Ovary (tissue), 7 donors: ENCODE measurements around a stretch of chr4.

- PRO-cap, 7 experiments = no peak in any of the 7 experiments
- RAMPAGE, long total RNA, 2 experiments = no peak in any of the 2 experiments
Measured at GRCh38 chr4:1726079-1726797, 4.9 kb downstream of the TACC3 start.

GRCh38 chr4:1737095-1738070 lies 16.1 kb downstream of the TACC3 start:
- PRO-cap, 7 experiments = no peak in any of the 7 experiments
- RAMPAGE, long total RNA, 2 experiments = no peak in any of the 2 experiments

- PRO-cap, 7 experiments = no peak in any of the 7 experiments
- RAMPAGE, long total RNA, 2 experiments = no peak in any of the 2 experiments
Measured at GRCh38 chr4:1819346-1819644, 26.2 kb downstream of the FGFR3 start.

- PRO-cap, 7 experiments = no peak in any of the 7 experiments
- RAMPAGE, long total RNA, 2 experiments = no peak in any of the 2 experiments
Measured at GRCh38 chr4:1874236-1874708, 3.1 kb downstream of the NSD2 start.

GRCh38 chr4:1955515-1956208 lies 53.1 kb downstream of the NELFA start:
- PRO-cap, 7 experiments = no peak in any of the 7 experiments
- RAMPAGE, long total RNA, 2 experiments = no peak in any of the 2 experiments

- PRO-cap, 7 experiments = no peak in any of the 7 experiments
- RAMPAGE, long total RNA, 2 experiments = no peak in any of the 2 experiments
Measured at GRCh38 chr4:1978086-1979070, 30.4 kb downstream of the NELFA start.

DNA sequence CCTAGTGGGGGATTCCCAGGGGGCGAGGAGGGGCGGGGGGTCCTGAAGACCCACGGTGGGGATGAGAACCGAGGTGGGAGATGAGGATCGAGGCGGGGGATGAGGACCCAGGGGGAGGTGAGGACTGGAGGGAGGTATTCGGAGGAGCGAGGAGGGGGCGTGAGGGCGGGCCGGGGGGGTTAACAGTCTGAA lies 431 bp downstream of the NELFA start:
- PRO-cap, 7 experiments = no peak in any of the 7 experiments
- RAMPAGE, long total RNA, 2 experiments = no peak in any of the 2 experiments

DNA sequence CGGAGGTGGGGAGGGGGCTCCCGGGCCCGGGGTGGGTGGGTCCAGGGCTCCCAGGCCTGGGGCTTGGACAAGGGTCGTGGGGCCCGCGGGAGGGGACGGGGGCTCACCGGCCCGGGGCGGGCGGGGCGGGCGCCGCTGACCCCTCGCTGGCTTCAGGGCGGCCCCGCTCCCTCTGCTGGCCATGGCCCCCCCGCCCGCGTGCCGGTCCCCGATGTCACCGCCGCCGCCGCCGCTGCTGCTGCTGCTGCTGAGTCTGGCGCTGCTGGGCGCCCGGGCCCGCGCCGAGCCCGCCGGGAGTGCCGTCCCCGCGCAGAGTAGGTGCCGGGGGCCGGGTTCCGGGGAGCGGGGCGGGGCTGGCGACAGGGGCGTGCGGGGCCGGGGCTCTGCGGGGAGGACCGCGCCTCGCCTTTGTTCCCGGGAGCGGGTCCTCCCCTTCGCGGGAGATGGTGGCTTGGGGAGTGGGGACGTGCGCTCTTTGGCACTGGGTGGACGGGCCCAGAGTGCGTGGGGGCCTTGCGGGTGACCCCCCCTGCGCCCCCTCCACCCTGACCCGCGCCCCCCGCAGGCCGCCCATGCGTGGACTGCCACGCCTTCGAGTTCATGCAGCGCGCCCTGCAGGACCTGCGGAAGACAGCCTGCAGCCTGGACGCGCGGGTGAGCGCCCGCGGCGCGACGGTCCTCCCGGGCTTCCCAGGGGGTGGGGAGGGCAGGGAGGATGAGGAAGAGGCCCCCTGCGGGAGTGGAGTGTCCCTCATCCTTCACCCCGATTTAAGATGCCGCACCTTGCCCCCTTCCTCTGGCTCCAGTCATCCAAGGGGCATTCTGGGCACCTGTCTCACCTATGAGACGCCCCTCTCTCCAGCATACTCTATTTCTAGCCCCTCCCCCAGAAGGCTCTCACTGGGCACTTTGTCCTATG lies 635 bp downstream of the C4orf48 start:
- PRO-cap, 7 experiments = no peak in any of the 7 experiments
- RAMPAGE, long total RNA, 2 experiments = no peak in any of the 2 experiments

DNA sequence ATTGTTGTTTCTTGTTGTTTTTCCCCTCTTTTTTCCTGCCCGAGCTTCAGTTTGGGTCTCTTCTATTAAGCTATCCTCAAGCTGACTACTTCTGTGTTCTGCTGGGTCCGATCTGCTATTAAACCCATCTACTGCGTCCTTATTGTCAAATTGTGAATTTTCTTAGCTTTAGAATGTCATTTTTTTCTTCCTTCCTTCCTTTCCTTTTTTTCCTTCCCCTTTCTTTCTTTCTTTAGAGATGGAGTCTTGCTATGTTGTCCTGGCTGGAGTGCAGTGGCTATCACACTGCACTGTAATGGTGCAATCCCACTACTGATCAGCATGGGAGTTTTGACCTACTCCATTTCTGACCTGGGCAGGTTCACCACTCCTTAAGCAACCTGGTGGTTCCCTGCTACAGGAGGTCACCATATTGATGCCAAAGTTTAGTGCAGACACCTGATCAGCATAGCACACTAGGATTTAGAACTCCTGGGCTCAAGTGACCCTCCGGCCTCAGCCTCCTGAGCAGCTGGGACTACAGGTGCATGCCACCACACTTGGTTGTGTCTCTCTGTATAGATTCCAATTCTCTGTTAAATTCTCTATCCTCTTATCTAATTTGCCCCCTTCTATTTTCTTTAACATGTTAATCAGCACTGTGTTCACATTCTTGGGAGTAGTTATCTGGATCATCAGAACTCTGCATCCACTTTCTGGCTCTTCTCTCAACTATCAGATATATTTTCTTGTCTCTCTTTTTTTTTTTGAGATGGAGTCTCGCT lies 54.2 kb upstream of the MXD4 start:
- PRO-cap, 7 experiments = no peak in any of the 7 experiments
- RAMPAGE, long total RNA, 2 experiments = no peak in any of the 2 experiments

DNA sequence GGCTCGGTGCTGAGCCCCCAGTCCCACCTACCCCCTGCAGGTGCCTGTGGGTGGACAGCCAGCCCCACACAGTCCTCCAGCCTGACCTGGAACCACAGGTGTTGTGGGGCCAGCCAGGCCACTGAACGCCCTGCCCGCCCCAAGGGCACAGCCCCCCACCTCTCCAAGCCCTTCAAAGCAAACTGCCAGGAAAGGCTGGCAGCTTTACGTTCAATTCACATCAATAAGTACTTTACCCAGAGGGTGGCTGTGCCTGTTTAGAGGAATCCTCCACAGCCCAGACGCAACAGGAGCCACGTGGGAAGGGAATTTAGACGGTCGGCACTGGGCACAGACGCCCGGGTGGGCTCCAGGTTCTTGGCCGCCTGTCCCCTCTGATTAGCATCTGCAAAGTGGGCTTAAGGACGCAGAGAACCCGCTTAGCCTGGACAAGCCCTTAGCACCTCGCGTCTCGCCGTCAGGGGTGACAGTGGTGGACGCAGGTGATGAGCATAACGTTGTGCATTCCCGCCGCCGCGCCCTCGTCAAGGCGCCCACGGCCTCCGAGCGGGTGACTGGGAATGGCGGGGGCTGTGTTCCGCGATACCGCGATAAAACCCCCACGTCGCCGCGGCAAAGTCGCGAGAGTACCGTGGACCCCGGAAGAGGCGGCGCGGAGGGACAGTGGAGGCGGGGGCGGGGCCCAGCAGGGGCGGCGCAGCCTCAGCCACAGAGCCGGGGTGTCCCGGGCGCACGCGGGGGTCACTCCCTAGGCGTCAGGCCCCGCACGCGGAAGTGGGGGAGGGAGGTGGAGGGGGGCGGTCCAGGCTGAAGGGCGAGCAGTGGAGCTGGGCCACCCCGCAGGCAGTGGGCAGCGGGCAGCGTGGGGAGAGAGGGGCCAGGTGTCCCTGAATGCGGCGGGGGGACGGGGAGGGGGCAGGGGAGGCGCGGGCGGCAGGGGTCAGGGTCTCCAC lies 53.9 kb downstream of the ZFYVE28 start:
- PRO-cap, 7 experiments = peak in 7 of 7 experiments; most common plus-strand start position 711 of the sequence (in 4); most common minus-strand start position 556 of the sequence (in 7)
- RAMPAGE, long total RNA, 2 experiments = no peak in any of the 2 experiments

DNA sequence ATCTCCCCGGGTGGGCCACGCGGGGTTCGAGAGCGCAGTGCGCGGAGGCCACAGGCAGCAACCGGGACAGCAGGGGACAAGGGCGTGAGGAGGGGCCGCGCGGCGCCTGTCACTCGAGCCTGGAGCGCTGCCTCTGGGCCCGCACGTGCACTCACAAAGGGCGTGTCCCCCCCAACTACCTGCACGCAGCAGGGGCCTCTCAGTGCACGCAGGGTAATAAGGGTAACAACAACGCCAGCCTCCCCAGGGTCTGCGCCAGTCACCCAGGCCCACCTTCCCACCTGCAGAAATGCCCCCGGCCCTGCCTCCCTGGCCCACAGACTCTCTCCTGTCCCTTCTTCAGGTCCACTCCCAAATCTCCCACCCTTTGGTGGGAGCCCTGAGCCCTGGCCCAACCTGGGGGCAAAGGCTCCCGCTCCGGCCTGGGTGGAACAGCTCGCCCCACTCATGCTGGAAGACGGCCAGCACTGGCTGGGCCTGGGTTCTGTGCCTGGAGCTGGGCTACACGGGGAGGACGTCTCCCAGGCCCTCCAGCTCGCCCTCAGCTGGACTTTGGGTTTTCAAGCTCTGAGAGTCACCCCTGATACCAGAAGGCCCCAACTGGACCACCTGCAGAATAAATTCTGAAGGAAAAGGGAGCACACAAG lies 53.1 kb downstream of the ZFYVE28 start:
- PRO-cap, 7 experiments = no peak in any of the 7 experiments
- RAMPAGE, long total RNA, 2 experiments = no peak in any of the 2 experiments

DNA sequence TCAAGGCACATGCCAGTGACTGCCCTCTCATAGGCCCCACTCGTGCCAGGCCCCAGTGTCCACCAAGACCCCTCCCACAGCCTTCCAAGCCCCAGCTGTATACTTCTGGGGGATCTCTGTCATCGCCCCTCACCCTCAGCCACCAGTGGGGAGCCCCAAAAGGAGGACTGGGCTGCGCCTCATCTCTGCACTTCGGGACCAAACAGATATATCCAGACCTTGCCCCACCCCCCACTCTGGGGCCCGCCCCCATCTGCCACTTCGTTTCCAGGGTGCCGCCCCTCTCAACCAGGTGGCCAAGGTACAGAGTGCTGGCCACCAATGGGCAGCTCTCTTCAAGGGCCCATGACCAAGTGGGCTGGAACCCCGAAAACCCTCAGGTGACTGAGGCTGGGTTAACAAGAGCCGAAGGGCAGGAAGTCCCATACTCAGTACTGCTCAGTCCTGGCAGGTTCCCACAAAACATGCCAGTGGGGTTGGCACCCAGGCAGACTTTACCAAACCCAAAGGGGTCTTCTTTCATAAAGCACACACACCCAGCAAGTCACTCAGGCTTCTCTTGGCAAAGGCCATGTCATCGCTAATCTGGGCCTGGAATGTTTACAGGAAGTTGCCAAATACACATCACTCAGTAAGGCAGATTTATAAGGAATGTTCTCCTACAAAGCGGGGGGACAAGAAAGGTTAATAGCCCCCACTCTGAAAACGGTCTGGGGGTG lies 4.5 kb downstream of the ZFYVE28 start:
- PRO-cap, 7 experiments = no peak in any of the 7 experiments
- RAMPAGE, long total RNA, 2 experiments = no peak in any of the 2 experiments

- PRO-cap, 7 experiments = peak in 1 of 7 experiments; most common plus-strand start chr4:2417660 (in 1)
- RAMPAGE, long total RNA, 2 experiments = no peak in any of the 2 experiments
Measured at GRCh38 chr4:2416915-2417901, 1.2 kb downstream of the ZFYVE28 start.

DNA sequence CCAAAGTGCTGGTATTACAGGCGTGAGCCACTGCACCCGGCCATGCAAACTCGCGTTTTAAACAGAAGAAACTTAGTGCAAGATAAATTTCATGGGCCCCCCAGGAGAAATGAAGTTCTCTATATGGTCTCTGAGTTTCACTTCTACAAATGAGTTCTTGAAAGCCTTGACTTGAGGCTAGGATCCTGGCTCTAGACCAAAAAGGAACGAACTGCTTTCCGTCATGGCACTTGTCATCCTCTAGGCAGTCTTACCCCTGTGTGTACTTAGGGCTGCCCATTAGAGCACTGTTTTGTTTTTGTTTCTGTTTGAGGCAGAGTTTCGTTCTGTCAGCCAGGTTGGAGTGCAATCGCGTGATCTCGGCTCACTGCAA lies 29.0 kb downstream of the RNF4 start:
- PRO-cap, 7 experiments = no peak in any of the 7 experiments
- RAMPAGE, long total RNA, 2 experiments = no peak in any of the 2 experiments

- PRO-cap, 7 experiments = no peak in any of the 7 experiments
- RAMPAGE, long total RNA, 2 experiments = no peak in any of the 2 experiments
Measured at GRCh38 chr4:2587154-2587817, 50.8 kb downstream of the FAM193A start.

DNA sequence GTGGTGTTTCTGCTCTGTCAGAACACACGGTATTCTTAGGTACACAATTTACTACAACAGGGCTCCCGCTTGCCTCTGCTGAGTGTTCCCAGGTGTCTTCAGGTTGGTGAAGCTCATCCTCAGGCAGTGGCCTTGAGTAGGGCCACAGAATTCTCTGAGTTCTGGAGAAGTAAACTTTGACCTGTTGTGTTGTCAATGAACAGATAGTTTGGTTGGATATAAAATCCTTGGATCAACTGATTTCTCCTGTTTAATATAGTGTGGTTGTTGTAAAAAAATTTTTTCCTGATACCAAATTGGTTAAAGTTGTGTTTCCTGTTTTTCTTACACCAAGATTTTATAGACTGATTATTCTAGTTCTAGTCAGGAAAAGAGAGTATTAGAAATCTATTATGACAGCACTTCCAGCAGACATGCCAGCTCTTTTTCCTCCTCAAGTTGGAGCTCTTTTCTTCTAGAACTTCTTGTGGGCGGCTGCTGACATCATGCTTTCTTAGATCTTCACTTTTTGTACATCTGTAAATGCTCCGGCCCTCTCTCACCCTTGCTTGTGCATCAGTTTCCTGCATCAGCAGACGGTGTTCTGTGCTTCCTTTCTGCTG lies 42.4 kb downstream of the TNIP2 start:
- PRO-cap, 7 experiments = no peak in any of the 7 experiments
- RAMPAGE, long total RNA, 2 experiments = no peak in any of the 2 experiments

DNA sequence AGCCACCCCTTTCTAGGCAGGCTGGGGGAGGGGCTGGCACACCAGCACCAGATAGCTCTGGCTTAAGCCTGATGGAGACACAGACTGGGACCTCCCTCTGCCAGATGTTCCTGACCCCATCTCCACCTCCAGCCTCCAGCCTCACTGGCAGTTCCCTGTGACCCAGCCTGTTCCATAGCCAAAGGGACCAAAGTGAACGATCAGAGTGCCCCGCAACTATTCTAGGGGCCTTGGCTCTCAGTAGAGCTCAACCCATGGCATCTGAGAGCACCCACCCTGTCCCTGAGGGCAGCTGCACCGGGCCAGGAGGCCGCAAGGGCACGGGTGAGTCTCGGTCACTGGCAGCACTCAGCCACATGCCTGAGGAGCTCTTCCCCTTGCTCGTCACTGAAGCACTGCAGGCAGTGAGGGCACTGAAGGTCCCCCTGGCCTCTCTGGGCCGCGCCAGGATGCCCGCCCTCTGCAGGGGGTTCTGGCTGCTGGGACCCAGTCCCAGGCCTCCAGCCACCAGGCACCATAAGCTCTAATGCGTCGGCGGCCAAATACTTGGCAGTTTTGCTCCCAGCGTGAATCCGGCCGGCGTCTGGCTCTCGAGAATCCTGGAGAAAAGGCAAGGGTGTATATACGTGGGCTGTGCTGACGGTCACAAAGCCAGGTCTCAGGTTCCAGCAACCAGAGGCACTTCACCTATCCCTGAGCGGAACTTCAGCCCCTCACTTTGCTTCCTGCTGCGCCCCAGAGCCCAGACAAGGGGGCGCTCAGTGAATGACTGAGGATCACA lies 14.0 kb downstream of the TNIP2 start:
- PRO-cap, 7 experiments = no peak in any of the 7 experiments
- RAMPAGE, long total RNA, 2 experiments = no peak in any of the 2 experiments

DNA sequence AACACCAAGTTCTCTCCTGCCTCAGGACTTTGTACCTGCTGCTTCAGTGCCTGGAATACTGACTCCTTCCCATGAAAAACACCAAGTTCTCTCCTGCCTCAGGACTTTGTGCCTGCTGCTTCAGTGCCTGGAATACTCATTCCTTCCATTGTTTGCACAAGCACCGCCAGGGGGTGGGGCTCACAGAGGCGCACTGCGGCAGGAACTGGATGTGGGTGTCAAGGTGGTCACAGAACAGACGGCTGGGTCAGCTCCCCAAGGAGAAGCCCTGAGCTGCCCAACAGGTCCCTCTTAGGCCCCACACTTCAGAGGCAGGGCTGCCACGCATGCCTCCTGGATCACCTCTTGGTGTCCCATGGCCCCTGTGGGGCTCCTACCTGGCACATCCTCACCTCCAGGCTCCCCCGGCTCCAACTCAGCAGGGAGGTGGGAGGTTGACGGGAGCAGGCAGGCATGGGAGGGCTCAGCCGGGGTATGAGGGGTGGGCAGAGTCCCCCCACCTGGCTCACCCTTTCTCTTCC lies 5.4 kb upstream of the TNIP2 start:
- PRO-cap, 7 experiments = no peak in any of the 7 experiments
- RAMPAGE, long total RNA, 2 experiments = no peak in any of the 2 experiments

DNA sequence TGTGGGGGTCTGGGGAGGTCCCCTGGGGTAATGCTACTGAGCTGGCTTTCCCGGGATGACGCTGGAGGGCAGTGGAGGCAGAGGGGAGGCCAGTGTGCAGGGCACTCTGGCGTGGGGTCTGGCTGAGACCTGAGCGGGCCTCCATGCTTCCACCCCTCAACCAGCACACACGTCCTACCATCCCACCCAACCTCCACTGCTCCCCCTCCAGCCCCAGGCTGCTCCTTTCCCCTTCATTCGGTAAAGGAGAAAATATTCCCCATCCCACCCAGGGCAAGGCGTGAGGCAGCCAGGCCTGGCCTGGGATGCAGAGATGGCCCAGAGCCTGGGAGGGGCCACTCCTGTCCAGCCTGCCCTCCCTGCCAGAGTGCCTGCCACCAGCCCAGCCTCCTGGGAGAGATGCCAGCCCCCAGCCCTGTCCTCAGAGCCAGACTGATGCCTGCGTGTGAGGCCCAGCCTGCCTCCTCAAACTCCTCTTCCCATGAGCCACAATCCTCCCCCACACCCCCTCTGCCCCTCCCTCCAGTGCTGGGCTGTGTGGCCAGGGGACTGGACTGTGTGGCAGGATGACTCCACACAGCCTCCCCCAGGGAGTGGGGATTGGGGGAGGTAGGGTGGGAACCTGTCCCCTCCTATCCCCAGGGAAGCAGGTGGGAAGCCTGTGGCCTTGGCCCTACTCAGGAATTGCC lies 4.5 kb upstream of the SH3BP2 start:
- PRO-cap, 7 experiments = no peak in any of the 7 experiments
- RAMPAGE, long total RNA, 2 experiments = no peak in any of the 2 experiments

- PRO-cap, 7 experiments = no peak in any of the 7 experiments
- RAMPAGE, long total RNA, 2 experiments = no peak in any of the 2 experiments
Measured at GRCh38 chr4:2806167-2806909, 13.5 kb downstream of the SH3BP2 start.